Gallbladder (tissue), 1 donor: ENCODE results near the genes GTF2I and CCL24.

DNA sequence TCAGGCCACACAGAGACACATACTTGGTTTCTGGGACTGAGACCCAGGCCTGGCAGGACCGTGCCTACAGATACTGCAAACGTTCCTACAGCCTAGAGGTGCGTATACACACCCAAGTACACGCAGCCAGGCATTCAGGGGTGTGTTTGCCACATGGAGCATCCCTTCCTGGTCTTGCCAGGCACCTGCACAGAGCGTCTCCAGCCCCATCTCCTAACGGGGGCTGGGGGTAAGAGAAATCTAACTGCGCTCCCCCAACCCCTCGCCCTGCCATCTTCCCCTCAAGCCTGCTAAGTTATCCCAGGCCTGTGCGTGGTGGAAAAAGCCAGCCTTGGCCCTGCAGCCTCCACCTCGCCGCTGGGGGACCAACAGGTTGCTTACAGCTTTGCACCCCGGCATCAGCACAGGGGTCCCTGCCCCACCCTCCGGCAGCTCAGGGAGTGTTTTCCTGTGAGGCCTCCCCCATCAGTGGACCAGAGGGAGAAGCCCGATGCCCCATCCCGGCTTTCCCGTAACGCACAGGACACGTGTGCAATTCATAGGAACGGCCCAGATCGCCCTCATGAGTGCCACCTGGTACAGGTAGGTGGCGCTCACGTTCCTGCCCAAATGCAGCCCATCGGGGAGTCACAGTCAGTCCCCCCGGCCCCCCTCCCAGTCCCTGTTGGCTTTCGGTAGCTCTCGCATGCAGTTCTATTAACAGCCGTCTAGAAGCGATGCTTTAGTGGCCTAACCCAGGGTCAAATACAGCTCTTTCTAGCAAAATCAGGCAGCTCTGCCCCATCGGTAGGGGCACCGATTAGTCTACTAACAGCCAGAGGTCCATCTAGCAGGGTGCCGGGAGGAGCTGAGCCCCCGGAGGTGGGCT, 48.6 kb upstream of the GTF2IRD1 start:
- PRO-cap: no peak

GRCh38 chr7:74498934-74499713, 45.4 kb downstream of the GTF2IRD1 start:
- PRO-cap: no peak

- PRO-cap: unidirectional peak, plus-strand start at chr7:74582371
Observed at GRCh38 chr7:74582087-74582640, 75.4 kb upstream of the GTF2I start.

DNA sequence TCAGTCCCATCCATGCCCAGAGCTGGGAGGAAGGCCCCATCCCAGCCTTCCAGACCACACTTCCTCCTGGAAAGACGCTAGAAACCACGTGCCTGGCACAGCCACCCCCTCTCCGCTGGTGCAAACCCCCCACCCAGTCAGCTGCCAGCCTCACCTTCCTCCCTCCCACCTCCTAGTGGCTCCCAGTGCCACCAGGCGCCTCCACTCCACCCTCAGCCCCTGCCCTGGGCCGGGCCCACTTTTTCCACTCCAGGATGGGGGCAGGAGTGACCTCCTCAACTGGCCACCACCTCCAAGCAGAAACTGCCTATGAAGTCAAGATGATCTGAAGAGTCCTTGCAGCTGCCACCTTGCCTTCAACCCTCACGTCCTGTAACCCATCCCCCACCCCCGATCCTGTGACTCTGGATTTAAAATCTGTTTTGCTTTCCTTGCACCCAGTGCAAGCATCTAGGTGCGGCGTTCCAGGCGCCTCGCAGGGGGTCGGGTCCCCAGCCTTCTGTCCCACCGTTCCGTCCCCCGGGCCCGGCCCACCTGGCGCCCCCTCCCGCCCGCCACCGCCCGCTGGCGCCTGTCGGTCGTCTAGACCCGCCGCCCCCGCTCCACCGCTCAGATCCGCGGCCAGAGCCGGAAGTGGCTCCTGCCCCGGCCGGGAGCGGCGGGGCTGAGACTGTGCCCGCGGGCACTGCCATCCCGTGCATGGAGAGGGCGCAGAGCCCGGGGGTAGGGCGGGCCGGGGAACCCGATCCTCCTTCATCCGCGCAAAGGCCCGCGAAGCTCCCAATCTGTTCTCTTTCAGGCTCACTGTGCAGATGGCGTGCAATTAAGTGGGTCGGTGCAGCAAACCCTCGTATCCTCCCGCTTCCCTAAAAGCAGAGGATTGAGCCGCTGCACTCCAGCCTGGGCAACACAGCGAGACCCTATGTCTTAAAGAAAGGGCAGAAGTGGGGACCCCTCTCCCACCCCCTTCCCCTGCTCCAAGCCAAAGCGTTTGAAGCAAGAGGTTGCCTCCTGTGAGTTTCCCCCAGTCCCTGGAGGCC, 51.2 kb upstream of the GTF2I start:
- PRO-cap: bidirectional peak, plus-strand start at position 641 of the sequence, minus-strand start at position 584 of the sequence

GRCh38 chr7:74657618-74658262, at the start of gene GTF2I:
GTF2I (plus strand) TSS chr7:74657718.
- PRO-cap: bidirectional peak, plus-strand start at chr7:74657703, minus-strand start at chr7:74657461; unidirectional peak, plus-strand start at chr7:74657887

DNA sequence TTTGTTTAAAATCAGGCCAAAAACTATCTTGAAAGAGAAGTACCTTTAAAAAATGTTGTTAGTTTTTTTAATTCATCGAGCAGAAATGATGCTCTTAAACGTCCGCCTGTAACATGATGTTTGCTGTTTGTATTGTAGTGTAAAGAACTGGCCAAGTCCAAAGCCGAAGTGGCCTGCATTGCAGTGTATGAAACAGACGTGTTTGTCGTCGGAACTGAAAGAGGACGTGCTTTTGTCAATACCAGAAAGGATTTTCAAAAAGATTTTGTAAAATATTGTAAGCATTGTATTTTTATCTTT, 33.3 kb downstream of the GTF2I start:
- PRO-cap: no peak

DNA sequence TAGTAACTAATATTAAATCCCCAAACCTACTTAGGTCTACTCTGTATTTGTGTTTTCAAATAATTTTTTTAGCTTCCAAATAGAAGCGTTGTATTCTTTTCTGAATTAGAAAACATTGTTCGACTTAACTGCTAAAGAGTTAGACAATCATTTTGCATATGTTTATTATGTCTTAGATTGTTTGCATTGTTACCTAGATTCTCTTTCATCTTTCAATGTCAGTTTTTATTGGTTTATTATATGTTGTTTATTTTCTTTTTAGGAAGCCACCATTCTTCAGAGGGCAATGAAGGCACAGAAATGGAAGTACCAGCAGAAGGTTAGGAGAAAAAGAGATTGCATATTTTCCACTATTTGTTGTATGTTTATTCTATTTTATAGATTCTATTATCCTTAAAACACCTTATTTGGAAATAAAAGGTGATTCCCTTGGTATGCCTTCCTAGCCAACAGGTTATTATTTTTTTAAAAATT, 57.1 kb upstream of the NCF1 start:
- PRO-cap: no peak

DNA sequence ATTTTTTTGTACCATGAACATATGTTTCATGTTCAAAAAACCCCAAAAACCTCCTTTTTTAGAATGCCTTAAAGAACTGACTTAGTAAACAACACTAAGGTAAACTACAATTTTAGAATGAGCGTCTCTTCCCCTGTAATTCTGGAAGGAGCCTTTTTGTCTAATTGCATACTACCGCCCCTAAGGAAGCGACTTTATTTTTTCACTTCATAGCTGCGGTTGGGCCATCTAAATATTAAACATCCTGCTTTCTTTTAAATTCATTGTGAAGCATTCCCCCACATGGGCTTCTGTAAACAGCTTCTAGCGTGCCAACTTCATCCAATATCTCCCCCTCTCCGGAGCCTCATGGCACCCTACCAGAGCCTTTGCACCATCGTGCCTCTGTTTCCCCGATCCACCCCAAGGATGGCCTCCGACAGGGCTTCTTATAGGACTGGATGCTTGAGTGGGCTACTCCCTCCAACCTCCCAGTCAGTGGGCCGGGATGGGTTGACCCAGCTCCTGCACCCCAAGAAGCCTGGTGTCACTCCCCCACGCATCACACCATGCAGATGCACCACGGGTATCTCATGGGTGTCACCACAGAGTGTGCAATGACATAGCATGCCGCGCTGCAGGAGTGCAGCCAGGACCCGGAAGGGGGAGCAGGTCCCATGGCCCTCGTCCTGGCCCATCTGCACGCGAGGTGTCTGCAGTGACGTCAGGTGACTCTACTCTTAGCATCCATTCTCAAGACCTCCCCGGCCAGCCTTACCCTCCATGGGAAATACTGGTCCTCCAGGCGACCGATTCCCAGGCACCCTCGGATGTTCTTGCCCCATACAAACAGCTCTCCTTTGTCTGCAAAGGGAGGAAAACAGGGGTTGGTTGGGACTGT, 21.4 kb downstream of the RCC1L start:
- PRO-cap: no peak

- PRO-cap: no peak
Observed at GRCh38 chr7:75436886-75438014, 41.8 kb downstream of the TRIM73 start.

DNA sequence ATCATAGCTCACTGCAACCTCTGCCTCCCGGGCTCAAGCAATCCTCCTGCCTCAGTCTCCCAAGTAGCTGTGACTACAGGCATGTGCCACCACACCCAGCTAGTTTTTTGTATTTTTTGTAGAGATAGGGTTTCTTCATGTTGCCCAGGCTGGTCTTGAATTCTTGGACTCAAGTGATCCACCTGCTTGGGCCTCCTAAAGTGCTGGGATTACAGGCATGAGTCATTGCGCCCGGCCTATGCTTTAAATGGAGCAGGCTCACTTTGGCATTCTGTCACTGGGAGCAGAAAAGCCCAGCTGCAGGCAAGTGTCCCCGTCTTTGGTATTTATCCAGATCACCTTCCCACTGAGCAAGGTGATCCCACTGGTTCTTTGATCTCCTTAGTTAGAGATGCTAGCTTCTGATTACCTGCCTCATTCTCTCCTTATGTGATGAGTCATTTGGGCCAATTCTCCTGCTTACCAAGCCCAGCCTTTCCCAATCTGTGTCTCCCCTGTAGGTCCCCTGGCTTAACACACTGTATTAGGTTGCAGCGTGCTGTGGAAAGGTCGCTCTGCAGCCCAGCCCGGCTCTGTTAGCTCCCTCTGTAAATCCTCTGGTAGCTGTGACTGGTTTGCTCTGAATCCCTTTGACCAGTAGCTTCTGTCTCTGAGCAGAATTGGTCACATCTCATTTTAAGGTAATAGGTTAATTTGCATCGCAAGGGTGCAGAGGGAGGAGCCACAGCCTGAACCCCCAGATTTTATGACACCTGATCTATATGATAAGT, 39.3 kb downstream of the SPDYE5 start:
- PRO-cap: no peak

GRCh38 chr7:75553315-75553635, 61.2 kb downstream of the SPDYE5 start:
- PRO-cap: no peak

DNA sequence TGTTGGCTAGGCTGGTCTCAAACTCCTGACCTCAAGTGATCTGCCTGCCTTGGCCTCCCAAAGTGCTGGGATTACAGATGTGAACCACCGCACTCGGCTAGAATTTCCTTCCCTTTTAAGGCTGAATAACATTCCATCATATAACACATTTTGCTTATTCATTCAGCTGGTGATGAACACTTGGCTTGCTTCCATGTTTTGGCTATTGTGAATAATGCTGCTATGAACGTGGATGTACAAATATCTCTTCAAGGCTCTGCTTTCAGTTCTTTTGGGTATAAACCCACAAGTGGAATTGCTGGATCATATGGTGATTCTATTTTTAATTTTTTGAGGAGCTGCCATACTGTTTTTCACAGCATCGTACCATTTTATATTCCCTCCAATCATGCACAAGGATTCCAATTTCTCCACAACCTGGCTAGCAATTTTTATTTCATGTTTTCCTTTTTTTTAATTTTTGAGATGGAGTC, 67.4 kb downstream of the HIP1 start:
- PRO-cap: no peak

DNA sequence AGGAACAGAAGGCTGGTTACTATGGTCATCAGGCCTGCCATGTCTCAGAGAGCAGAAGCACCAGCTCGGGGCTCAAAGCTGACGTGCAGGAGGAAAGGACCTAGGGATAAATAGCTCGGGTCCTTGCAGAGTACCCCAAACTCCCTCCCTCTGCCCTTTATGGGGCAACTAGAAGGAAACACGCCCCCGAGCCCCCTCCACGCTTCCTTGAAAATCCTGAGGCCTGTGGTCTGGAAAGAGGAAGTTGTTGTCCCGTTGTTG, at the start of gene CCL24:
Gene CCL24, minus strand, starts transcription at position 132 of the 261 bp plus-strand sequence.
- PRO-cap: no peak

GRCh38 chr7:75892690-75893352, 14.0 kb downstream of the RHBDD2 start:
- PRO-cap: no peak

GRCh38 chr7:75905794-75906627, 8.9 kb upstream of the POR start:
- PRO-cap: unidirectional peak, minus-strand start at chr7:75906003

DNA sequence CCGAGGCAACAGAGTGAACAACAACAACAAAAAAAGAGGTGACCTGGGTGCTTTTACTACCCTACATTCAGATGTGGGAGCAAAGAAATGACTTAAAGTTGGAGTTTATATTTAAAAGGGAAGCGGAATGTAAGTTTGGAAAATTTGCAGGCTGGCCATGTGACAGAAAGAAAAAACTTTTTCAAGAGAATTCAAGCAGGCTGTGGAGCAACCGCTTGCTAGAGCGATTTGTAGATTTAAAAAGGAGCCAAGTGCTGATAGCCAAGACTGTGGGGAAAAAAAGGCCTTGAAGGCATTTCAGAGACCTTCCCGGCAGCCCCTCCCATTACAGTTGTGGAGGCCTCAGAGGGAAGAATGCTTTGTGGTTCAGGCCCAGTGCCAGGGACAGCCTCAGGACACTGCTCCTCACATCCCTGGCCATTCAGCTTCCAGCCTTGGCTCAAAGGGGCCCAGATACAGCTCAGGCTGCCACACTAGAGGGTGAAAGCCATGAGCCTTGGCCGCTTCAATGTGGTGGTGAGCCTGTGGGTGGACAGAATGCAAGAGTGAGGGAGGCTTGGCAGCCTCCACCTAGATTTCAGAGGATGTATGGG, 19.4 kb downstream of the POR start:
- PRO-cap: no peak

- PRO-cap: no peak
Observed at GRCh38 chr7:75951446-75951958, 36.5 kb downstream of the POR start.

- PRO-cap: no peak
Observed at GRCh38 chr7:76073241-76073859, 25.4 kb downstream of the MDH2 start.

- PRO-cap: unidirectional peak, minus-strand start at chr7:76109097
Observed at GRCh38 chr7:76108879-76109344, 61.0 kb downstream of the MDH2 start.

DNA sequence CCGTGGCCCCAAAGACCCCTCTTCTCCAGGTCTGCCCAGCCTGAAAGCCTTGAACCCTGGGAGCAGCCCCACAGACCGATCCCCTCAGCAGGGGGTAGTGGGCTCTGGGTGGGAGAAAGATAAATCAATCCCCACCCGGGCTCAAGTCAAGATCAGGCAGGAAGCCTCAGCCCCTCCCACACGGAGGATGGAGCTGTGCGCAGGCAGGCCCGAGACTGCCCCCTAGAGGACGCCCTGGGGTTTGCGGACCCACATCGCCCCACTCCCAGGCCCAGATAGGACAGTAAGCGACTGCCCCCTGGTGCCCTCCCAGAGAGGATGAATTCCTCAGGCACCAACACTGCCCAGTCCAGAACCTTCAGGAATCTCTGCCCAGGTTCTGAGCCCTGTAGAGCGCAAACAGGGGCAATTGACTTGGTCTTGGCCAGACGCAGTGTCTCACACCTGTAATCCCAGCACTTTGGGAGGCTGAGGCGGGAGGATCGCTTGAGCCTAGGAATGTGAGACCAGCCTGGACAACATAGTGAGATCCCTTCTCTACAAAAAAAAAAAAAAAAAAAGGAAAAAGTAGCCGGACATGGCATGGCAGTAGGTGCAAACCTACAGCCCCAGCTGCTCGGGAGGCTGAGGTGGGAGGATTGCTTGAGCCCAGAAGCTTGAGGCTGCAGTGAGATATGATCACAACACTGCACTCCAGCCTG, 11.9 kb downstream of the HSPB1 start:
- PRO-cap: no peak